Breast epithelium (tissue), 2 donors: ENCODE data around the gene DSC3.

DNA sequence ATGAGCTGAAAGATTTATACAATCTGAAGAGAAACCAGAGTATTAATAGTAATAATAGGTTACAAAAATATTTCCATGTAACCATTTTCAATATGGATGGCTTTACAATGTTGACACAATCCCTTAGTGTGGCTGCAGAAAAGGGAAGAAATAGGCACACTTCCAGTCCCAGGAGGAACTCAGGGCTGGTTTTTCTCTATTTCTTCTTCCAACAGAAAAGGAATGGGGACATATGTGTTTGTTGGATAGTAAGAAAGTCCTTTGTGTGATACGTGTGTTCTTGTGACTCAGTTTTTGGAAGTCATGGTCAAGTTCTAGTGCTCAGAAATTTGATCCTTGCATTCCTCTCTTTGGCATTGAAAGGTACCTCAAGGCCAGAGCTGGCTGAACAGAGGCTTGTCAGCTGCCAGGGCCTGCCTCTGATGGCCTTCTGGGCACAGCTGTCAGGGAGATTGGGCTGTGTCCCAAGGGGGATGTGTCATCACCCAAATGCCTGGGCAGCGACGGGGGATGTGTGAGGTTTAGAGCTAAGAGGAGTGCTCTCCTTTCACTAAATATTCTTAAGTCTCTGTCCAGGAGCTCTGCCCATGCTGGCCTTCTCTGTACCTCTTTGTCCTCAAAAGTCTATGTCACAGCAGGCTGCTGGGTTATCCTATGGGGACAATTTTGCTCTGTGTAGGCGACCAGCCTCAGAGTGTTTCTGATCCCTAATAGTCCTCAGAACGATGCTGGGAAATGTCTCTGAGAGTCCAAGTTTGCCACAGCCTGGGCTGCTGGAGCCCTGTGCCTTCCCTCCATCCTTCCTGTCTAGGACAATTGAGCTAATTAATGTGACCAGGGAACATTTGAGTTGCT is 115.2 kb upstream of the ZNF521 start:
- PRO-cap, result no peak
- RAMPAGE, long total RNA, 2 experiments, result no peak in any of the 2 experiments

GRCh38 chr18:25503519-25504060 is 151.6 kb upstream of the ZNF521 start:
- PRO-cap, result no peak
- RAMPAGE, long total RNA, 2 experiments, result no peak in any of the 2 experiments

GRCh38 chr18:25958660-25958859 is 131.9 kb downstream of the SS18 start:
- PRO-cap, result no peak
- RAMPAGE, long total RNA, 2 experiments, result no peak in any of the 2 experiments

GRCh38 chr18:26090789-26091723 is 643 bp upstream of the SS18 start:
- PRO-cap, result bidirectional peak, plus-strand start at chr18:26090899, minus-strand start at chr18:26090609
- RAMPAGE, long total RNA, 2 experiments, result no peak in any of the 2 experiments

GRCh38 chr18:26225331-26225886 is 836 bp upstream of the TAF4B start:
- PRO-cap, result no peak
- RAMPAGE, long total RNA, 2 experiments, result no peak in any of the 2 experiments

DNA sequence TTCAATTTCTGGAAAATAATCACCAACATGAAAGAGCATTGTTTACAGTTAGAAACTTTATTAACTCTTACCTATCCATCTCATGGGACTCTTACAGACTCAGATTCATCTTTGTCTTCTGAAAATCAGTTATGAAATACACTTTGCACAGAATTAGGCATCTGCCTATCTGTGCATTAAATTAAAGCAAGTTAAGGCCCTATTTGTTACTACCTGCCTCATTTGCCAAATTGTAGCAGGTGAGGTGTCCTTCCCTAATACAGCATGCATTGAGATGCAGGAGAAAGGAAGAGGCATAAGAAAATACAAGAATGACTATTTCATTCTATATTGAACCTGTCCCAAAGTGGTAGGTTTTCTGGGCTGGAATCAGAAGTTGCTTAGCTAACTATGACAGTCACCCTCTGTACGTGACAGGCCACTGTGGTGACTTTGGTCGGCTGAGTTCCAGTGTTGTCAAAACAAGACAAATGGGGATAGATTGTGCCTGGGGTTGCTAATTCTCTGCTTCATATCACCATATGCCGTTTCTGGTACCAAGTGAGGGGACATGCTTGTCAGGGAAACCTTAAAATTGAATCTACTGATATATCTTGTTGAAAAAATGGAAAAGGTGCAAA is 158.2 kb downstream of the KCTD1 start:
- PRO-cap, result no peak
- RAMPAGE, long total RNA, 2 experiments, result no peak in any of the 2 experiments

GRCh38 chr18:26455129-26455865 is 93.1 kb downstream of the KCTD1 start:
- PRO-cap, result no peak
- RAMPAGE, long total RNA, 2 experiments, result no peak in any of the 2 experiments

GRCh38 chr18:26549285-26549722 is 951 bp upstream of the KCTD1 start:
- PRO-cap, result no peak
- RAMPAGE, long total RNA, 2 experiments, result no peak in any of the 2 experiments

DNA sequence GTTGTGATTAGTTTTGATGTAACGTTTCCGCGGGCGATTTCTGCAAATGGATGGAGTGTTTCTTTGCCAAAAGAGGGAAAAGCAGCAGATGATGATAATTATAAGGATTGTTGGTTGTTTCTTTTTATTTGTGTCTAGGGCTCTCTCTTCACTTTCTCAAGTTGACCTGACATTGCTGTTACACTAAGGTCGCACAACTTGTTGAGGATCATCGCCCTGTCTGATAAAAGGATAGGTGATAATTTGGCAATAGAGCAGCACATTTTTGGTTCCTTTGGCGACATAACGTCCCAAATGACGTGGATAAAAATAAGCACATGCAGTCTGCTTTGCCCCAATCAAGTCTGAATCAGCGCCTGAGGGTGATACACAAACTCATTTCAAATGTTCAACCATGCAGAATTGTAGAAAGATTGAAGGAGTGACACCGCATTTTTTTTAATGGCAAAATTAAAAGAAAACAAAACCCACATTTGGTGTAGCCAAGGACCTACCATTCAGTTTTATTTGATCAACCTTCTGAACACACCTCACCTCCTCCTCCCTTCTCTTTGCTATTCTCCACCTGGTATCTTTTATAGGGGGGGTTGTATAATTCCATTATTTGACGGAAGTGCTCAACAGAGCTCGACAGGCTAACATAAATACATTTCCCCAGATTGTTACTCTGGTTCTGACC is 109.6 kb upstream of the KCTD1 start:
- PRO-cap, result no peak
- RAMPAGE, long total RNA, 2 experiments, result no peak in any of the 2 experiments

GRCh38 chr18:26665328-26665706 is 117.0 kb upstream of the KCTD1 start:
- PRO-cap, result no peak
- RAMPAGE, long total RNA, 2 experiments, result no peak in any of the 2 experiments

- PRO-cap, result no peak
- RAMPAGE, long total RNA, 2 experiments, result no peak in any of the 2 experiments
Measured at GRCh38 chr18:27184056-27184995, 782 bp downstream of the CHST9 start.

GRCh38 chr18:28086866-28087105 is 90.1 kb downstream of the CDH2 start:
- PRO-cap, result no peak
- RAMPAGE, long total RNA, 2 experiments, result no peak in any of the 2 experiments

GRCh38 chr18:28422280-28422785 is 245.4 kb upstream of the CDH2 start:
- PRO-cap, result no peak
- RAMPAGE, long total RNA, 2 experiments, result no peak in any of the 2 experiments

- PRO-cap, result no peak
- RAMPAGE, long total RNA, 2 experiments, result no peak in any of the 2 experiments
Measured at GRCh38 chr18:31024113-31024570, 18.4 kb downstream of the DSC3 start.

DNA sequence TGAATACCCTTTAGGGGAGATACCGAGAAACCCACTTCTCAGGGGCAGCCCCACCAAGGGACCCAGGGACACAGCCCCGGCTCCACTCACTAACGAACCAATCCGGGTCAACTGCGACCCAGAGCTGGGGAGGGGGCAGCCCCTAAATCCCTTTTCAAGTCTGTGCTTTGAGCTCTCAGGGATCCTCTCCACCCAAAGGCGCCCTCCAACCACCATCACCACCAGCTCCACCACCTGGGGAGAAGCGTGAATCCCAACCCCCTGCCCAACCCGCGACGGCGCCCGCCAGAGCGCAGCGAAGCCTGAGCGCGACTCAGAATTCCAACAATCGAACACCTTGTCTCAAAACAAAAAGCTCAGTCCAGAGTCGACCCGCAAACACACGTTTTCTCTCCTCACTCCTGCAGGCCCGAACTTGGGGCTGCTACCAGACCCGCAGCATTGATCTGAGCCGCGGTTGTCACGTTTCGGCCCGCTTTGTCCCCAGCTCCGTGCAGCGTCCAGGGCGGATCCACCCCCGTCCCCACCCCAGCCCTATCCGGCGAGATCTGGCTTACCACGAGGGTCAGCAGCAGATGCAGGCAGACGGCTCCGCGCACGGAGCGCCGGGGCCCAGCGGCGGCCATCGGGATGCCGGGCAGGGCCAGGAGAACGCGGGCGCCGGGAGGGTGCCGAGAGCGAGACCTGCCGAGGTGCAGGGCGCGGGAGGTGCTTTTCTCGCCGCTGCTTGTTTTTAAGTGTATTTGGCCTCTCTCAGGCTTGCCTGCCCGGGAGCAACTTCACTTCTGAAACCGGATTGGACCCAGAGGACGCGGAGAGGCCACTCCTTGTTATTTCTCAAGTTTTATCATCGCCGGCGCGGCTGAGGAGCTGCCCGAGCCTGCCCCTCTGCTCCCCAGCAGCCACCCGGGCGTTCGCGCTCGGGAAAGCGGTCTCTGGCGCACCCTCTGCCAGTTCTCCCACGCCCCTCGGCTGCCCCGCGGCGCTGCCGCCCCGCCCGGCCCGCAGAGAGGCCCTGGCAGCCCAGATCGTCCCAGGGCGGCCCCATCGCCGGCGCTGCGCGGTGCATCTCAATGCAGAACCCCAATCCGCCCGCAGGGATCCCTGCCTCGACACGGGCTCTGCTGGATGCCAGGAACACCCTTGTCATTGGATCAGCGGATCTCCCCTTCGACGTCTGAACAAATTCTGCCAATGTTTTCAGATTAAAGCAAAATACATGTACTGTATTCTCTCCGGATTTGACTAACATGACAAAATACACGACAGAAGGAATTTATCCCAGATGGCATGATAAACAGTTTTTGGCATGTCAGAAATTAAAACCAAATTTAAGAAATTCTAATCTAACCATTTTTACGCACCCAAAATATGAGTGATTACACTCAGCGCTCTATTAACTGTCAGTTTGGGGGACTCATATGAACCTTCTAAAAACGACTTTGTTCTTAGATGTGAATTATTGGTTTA is at the start of gene DSC3:
TSS of gene DSC3 (minus strand) at position 708 of the 1,470 bp plus-strand sequence.
- PRO-cap, result bidirectional peak, plus-strand start at position 584 of the sequence, minus-strand start at position 515 of the sequence
- RAMPAGE, long total RNA, 2 experiments, result start-site peak on the minus strand in 2 of 2 experiments, centred at positions 683 to 891 of the sequence, 72 to 967 reads per replicate

GRCh38 chr18:31223503-31223803 is 60.8 kb upstream of the DSC1 start:
- PRO-cap, result no peak
- RAMPAGE, long total RNA, 2 experiments, result no peak in any of the 2 experiments

DNA sequence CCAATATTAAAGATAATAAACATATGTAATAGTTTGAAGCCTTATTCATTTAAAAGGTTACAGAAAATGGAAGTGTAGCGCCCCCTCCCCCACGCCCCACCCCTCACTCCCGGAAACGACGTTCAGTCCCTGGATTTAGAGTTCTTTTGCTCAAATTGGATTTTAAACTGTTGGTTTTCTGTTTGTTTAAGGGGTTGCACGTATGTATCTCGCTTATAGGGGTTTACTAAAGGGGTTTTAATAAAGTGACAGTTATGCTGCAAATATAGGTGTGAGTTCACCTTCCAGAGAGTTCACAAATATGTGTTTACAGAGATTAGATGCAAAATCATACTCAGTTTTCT is 904 bp downstream of the DSG2 start:
- PRO-cap, result no peak
- RAMPAGE, long total RNA, 2 experiments, result no peak in any of the 2 experiments

GRCh38 chr18:31499253-31499672 is 1.3 kb downstream of the DSG2 start:
- PRO-cap, result no peak
- RAMPAGE, long total RNA, 2 experiments, result no peak in any of the 2 experiments

DNA sequence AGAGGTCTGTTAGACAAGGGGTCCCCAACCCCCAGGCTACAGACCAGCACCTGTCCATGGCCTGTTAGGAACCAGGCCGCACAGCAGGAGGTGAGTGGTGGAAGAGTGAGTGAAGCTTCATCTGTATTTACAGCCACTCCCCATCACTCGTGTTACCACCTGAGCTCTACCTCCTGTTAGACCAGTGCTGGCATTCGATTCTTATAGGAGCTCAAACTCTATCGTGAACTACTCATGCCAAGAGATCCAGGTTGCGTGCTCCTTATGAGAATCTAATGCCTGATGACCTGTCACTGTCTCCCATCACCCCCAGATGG is 41.7 kb downstream of the DSG2 start:
- PRO-cap, result no peak
- RAMPAGE, long total RNA, 2 experiments, result no peak in any of the 2 experiments

GRCh38 chr18:31738837-31739520 is 21.7 kb downstream of the SLC25A52 start:
- PRO-cap, result no peak
- RAMPAGE, long total RNA, 2 experiments, result no peak in any of the 2 experiments